Ureter (tissue), 1 donor: Measurements from ENCODE around the genes PAQR9 and U2SURP.

DNA sequence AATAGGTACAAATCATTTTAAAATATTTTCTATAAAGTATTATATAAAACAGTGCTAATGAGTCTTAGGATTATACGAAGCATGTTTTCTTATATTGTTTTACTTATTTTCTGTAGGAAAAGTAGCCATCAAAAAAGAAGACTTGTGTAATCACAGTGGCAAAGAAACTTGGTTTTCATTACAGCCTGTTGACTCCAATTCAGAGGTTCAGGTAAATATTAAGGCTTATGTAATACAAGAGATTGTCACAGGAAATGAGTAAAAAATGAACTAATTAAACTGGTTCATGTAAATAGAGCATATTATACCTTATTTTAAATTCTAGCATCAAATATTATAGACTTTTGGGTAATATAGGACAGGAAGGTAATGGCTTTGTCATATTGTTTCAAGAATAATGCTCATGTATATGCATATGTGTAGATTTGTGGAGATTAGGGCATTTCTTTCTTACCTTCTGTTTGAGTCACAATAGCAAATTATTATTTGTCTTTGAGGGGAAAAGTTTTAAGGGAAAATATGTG is 42.8 kb downstream of the RASA2 start:
- PRO-cap: no peak

DNA sequence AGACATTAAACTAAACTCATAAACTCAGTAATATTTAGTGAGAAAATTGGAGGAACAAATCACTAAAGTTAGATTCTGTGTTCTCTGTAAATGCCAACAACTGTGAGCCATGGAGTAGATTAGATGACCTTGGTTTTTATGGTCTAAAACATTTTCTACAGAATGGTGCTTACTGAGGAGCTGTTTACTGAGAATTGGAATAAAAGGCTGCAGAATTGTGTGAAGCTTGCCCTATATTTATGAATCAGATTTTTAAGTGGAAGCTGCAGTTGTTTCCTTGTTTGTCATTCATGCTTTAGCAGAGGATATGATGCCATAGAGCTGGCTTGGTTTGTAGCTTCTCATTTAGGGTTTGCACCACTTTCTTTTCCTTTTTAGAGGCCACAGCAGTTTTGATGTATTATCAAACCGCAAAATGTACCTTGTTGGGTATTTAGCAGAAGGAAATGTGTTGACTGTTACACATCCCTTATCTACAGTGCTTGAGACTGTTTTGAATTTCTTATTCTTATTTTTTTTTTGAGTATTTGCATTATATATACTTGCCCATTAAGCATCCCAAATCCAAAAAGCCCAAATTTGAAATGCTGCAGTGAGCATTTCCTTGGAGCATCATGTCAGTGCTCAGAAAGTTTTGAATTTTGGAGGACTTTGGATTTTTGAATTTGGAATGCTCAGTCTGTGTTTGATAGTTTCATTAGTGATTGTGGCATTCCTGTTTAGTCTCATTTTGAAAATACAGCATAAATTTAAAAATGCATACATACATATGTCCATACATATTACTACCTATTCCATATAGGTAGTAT is 66.3 kb downstream of the RASA2 start:
- PRO-cap: no peak

DNA sequence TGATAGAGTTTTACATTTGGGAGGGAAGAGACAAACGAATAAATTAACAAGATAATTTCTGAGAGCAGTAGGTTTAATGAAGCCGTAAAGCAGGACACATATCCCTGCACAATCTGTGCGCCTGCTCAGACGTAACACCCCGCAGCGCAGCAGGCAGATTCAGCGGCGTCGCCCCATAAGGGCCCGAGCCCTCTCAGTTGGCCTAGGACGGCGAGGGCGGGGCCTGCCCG is 261 bp upstream of the RNF7 start:
- PRO-cap: bidirectional peak, plus-strand start outside the sequence, minus-strand start at position 195 of the sequence

- PRO-cap: no peak
Measured at GRCh38 chr3:141739194-141739725, 1.2 kb downstream of the RNF7 start.

- PRO-cap: no peak
Measured at GRCh38 chr3:141763026-141763393, 198 bp upstream of the GRK7 start.

- PRO-cap: no peak
Measured at GRCh38 chr3:141851435-141852015, 24.9 kb upstream of the ATP1B3 start.

DNA sequence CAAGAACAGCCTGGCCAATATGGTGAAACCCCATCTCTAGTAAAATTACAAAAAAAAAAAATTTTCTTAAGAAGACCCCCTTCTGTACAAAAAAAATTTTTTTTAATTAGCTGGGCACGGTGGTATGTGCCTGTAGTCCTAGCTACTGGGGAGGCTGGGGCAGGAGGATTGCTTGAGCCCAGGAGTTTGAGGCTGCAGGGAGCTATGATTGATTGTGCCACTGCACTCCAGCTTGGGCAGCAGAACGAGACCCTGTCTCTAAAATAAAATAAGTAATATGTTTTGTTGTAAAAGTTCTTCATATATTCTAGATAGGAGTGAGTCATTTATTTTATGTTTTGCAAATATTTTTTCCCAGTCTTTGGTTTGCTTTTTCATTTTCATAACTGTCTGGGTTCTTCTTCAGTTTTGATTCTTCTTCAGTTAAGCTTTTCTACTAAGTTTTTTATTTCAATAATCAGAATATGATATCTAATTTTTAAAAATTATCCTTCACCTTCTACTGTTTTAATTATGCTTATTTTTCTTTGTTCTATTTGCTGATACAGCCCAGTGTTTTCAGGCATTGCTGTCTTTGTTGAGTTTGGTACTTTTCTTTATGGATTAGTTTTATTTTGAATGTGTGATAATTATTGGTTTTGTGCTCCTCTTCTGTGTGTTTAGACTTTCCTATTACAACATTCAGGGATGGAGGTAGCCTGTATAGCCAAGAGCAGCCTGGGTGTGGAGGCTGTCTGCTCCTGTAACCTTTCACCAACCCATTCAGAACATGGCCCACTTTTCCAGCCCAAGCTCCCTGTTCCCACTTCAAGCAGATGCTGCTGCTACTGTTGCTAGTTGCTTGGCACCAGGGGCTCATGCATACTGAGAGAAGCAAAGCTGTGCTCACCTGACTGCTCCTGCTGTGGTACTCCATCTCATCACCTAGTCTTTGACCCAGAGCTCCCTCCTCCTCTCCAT is 20.1 kb downstream of the ATP1B3 start:
- PRO-cap: no peak

- PRO-cap: no peak
Measured at GRCh38 chr3:142032037-142032765, 117.1 kb downstream of the TFDP2 start.

DNA sequence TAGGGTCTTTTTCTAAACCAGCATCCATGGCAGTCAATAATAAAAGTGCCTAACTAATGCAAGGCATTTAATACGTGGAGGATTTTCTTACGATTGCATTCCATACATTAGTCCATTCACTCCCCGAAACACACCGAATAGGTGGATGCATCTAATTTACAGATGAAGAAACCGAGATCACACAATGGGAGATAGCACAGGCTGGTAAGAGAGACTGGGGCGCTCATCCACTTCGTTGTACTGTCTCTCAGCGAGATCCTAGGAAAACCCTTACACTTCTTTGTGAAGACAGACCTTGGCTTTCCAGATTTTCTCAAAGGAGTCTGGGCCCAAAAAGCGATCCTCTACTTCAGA is 993 bp downstream of the TFDP2 start:
- PRO-cap: no peak

DNA sequence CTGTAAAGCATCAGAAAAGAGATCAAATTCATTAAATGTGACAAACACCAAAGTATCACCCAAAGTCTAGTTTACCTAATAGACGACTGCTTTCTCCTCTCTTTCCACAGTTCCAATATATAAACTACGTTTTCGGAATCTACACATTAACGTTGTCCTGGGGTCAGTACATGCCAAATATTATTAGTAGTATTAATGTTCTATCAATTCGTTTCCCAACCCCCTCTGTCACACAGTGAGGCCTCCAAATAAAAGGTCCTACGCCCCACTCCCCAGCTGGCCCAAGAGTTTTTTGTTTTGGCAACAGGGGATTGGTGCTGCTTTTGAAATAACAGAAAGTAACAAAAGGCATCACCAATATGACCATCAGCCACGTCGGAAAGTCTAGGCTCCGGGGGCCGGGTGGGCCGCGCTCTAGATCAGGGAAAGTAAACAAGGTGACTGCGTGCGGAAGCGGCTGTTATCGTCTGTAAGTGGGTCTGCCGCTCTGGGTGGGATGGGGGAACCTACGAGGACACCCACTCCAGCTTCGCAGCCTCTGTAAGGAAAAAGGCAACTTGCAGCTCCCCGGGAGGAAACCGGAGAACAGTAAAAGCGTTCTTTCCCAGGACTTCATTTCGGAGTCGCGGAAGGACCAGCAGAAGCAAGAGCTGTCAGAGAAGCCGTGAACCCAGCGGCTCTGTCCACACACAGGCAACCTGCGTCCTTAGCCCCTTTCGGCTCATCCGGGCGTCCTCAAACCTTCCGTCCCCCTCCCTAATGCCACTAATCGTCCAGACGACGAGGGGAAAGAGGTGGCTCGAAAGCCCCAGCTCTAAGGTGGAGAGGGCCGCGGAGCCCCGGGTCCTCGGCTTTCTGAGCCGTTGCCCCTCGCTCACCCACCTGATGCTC is 604 bp downstream of the XRN1 start:
- PRO-cap: no peak

DNA sequence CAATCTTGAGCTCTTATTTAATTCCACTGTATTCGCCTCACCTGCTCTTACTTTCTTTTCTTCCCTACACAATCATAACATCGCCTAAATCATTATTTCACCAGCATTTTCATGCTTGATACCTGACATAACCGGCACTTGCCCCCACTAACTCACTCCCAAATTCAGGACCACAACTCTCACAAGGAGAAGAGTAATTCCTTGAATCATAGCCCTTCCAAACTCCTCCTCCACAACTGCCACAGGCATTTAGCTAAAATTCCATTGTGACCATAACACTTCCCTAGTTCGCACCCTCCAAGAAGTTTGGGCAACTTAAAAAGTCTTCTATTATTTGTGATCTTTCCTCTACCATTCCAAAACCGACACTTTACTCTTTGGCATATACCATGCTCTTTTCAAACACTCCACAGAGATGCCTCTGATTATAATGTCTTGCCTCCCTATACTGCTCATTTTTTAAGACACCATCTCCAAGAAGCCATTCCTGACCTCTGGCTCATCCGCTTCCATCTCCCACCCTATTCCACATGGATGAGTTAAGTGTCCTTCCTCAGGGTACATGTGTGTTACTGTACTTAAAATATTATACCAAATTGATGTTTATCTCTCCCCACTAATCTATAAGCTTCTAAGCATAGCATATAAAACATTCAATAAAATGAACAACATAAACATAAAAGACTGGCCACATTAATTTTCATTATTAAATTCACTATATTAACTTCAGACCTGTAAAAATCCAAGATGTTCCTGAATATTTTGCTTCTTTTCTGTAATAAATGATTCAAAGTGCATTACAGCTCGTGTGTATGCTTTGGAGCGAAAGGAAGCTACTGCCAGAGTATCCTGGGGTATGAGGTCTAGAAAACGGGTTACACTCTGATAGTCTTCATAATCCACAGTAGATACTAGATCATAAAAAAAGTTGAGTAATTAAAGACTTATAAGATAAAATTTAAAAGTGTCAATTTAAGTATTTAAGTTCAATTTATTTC is 59.7 kb upstream of the XRN1 start:
- PRO-cap: no peak

DNA sequence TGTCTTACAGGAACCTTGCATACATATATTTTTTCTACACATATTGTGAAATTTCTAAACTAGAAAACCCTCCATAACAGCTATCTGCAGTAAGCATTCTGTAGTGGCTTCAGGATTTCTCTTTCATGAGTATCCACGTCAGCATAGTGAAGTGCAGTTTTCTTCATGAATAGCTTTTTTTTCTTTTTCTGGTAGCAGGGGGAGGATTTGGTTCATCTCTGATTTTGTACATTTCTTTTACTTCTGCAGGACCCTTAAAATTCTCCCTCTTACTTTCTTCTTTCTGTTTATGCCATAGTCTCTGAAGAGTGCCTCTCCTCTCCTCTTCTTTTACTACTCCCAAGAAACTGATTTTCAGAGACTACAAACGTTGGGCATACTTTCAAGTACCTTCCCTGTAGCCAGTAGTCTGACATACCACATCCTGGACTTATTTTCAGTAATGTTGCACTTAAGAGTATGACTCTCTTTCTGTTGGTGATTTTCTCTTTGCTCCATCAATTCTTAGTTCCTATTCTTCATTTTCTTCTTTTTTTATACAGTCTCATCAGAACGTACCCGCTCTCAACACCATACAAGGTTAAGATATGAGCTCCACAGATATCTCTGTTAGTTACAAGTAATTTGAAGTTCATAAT is 48.0 kb downstream of the ATR start:
- PRO-cap: no peak

- PRO-cap: no peak
Measured at GRCh38 chr3:142806475-142807163, 82.3 kb downstream of the PCOLCE2 start.

DNA sequence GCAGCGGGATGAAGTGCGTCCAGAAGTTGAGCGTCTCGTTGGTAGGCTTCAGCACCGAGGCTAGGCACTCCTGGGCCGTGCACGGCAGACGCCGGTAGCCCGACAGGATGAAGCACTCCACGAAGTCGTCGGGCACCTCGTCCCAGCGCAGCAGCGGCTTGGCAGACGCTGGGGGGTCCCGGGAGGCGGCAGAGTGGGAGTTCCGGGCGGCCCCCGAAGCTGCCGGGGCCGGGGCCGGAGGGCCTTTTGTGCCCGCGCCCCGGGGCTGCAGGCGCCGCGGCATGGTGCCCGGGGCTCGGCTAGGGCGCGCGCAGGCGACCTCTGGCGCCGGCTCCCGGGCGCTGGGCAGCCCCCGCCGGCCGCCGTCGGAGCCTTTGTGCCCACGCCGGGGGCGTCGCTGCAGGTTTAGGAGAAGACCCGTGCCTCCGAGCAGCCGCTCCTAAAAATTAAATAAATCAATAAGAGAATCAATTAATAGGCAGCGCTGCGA is 375 bp downstream of the PAQR9 start:
- PRO-cap: no peak

DNA sequence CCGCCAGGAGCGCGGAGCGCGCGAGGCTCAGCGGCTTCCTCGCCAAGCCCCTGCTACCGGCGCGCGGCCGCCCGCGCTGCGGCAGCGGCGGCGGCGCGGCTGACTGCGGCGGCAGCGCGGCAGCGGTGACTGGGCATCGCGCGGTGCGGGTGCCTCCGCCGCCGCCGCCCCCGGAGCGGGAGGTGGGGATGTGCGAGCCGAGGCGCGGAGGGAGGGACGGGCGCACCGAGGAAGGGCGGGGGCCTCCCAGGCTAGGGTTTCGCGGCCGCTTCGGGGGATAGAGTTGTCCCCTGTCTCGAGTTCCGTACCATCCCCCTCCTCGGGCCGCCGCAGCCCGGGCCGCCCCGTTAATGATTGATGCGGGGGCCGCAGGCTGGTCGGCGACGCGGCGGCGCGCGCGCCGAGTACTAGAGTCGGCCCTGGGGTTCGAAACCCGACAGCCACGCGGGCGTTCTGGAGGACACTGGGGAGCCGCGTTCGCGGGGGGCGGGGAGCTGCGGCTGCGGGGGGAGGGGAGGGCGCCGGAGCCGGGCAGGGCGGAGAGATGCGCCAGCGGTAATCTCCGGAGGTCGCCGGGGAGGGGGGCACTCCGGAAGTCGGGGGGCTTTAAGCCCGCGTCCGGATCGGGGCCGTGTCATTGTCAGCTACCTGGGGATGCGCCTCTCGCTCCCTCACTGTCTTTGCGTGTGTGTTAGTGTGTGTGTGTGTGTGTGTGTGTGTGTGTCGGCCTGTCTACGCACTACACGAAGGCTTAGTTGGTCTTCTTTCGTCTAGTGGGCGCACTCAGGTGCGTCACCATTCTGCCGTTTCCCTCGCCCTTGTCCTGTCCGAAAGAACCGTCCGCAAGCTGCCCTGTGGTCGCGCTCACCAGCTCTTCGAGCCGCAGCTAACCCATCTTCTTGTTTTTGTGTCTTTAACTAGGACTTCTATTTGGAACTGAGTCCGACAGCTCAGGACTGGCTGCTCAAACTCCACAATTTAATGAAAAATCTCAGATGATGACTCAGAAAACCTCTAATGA is at the start of gene PAQR9:
Gene PAQR9, minus strand, starts transcription at position 131 of the 1,021 bp plus-strand sequence.
- PRO-cap: no peak

DNA sequence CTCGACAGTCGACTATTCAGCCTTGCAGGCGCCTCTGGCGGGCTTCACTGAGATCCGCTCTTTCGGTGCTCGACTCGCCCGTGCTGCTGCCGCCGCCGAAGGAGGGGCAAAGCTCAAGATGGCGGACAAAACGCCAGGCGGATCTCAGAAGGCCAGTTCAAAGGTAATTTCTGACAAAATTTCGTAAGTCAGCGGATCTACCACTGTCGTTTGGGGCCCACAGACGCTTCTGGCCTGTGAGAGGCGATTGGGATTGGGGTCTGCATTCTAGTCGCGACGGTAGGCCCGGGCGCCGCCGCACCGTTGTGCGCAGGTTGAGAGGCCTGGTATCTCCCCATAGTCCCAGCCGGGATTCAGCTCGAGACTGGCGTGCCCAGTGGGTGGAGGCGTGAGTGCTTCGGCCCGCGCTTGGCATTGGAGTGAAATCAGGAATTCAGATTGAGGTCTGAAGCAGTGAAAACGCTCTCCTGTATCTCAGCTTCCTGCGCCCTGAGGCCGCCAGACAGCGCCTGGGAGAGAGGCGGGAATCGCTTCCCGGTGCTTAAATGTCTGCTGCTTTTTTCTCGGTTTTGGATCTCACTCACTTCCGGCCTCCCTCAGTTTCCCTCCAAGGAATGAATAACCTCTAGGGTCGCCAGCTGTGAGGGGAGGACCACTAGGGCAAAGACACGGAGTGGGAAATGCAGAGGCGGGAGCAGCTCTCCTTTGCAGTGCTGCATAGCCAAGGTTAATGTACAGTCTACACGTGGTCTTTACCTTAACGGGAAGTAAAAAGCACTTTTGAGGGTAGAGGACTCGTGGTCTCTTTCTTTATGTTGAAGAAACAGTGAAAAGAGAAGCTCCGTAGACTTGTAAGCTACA is at the start of gene U2SURP:
Gene U2SURP, plus strand, starts transcription at position 60 of the 861 bp plus-strand sequence.
- PRO-cap: bidirectional peak, plus-strand start at position 98 of the sequence, minus-strand start outside the sequence

DNA sequence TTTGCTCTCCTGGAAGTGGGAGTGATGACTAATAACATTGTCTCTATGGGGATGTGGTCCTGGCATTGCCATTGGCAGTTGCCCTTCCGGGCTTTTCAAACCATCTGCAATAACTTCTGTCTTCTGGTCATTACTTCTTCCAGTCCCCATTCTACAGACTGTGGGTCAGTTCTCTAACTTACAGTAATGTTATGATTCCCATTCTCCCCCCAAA is 15.7 kb downstream of the CHST2 start:
- PRO-cap: no peak

GRCh38 chr3:143352994-143353569 is 233.5 kb downstream of the CHST2 start:
- PRO-cap: no peak

DNA sequence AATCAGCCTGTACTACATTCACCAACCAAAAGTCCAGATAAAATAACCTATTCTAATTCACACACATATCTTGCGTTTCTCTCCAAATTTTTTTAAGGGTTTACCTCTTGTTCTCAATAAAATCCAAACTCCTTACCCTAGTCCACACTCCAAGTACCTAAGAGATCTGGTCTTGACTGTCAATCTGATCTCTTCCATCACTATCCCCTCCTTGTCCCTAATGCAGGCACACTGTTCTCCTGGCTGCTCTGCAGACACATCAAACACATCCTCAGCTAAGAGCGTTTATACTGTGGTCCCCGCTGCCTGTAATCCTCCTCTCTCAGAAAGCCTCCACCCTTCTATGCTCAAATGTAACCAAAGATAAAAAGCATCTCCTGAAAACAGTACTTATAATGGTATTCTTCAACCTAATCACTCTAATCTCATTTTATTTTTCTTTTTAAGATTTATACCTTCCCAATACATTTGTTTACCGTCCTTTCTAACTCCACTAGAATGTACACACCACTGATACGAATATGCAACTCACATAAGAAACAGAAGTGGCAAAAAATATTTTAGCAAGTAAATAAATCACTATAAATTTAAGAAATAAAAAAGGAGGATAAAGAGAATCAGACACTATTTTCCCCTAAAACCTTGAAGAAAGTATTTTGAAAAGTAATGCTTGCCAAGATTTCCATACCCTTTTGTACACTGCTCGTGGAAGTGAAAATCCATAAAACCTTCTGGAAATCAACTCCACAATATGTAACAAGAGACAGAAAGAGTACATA is 17.1 kb downstream of the PLOD2 start:
- PRO-cap: no peak

GRCh38 chr3:146164804-146165521 is 4.0 kb upstream of the PLOD2 start:
- PRO-cap: no peak